ENCODE measurements around the gene RAB32.

GRCh38 chr6:146434276-146434826, 109.3 kb upstream of the RAB32 start:
- RRBS = no CpG with 5 or more reads among the region's 45 CpGs

- RRBS = 2% methylated on average over 40 of the region's 91 CpGs
These were observed at the start of gene RAB32 for GRCh38 chr6:146543410-146544167. Gene RAB32 (plus strand): TSS chr6:146543833.

DNA sequence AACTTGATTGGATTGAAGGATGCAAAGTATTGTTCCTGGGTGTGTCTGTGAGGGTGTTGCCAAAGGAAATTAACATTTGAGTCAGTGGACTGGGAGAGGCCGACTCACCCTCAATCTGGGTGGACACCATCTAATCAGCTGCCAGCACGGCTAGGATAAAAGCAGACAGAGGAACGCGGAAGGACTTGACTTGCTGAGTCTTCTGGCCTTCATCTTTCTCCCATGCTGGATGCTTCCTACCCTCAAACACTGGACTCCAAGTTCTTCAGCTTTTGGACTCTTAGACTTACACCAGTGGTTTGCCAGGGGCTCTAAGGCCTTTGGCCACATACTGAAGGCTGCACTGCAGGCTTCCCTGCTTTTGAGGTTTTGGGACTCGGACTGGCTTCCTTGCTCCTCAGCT, 256.0 kb downstream of the ADGB start:
- RRBS = no CpG with 5 or more reads among the region's 5 CpGs

DNA sequence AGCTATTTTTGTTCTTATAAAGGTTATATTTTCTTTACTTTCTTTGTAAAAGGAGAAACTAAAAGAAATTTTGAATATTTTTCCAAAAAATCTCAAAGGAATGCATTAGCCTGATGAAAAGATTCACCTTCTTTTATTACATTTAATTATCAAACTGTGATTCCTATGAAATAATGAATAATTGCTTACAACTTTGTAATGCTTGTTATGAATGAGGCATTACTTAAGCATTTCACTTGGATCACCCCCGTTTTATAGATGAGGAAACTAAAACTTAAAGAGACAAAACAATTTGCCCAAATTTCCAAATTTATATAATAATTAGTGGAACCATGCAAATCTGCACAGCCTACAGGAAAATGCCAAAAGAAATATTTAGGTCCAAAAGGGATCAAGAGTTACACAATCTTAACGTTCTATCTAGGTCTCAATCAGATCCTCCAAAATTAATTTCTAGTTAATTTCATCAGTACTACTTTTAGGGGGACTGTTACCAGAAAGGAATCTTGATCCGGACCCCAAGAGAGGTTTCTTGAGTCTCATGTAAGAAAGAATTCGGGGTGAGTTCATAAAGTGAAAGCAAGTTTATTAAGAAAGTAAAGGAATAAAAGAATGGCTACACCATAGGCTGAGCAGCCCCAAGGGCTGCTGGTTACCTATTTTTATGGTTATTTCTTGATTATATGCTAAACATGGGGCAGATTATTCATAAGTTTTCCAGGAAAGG, 288.0 kb downstream of the ADGB start:
- RRBS = no CpG with 5 or more reads among the region's 4 CpGs

GRCh38 chr6:146887690-146888089, 288.9 kb downstream of the ADGB start:
- RRBS = no CpG with 5 or more reads among the region's 3 CpGs

- RRBS = 2% methylated on average over 12 of the region's 26 CpGs
These were observed 209 bp downstream of the STXBP5 start for GRCh38 chr6:147204459-147204792.

GRCh38 chr6:147315172-147315843, 111.1 kb downstream of the STXBP5 start:
- RRBS = no CpG with 5 or more reads among the region's 4 CpGs

DNA sequence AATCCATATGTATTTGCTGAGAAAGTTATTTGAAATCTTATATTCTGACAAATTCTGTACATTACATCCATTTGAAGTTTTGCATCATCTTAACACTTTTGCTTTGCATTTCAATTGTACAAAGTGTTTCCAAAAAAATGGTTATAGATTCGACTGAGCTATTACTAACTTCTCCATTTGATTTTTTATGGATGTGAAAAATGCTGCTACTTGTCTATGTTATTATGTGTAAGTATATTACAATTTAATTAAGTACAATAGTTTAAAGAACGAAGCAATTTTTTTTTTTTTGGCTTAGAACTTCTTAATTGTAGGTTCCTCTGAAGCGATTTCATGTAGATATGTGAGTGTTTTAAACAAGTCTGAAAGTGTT, 121.0 kb upstream of the SAMD5 start:
- RRBS = no CpG with 5 or more reads among the region's 3 CpGs

- RRBS = 2% methylated on average over 11 of the region's 69 CpGs
These were observed 643 bp downstream of the SAMD5 start for GRCh38 chr6:147508979-147509686.

DNA sequence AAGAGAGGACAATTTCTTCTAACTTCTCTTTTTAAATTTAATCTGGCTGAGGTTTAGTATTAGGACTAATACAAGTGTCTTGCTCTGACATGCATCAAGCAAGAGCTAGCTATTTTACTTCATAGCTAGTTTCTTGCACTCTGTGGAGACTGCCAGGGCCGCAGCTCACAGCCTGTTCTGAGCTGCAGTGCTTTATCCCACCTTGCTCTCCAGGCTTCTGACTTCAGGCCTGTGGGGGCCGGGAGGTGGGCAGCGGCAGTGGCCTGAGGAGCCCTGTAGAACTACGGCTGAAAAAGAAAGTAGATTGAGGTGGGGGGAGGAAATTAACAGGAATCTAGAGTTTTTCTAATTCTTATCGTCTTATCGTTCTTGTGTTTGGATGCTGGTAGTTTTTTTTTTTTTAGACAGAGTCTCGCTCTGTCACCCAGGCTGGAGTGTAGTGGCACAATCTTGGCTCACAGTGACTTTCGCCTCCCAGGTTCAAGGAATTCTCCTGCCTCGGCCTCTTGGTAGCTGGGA, 56.6 kb downstream of the SAMD5 start:
- RRBS = no CpG with 5 or more reads among the region's 9 CpGs

- RRBS = no CpG with 5 or more reads among the region's 3 CpGs
These were observed 150.9 kb upstream of the SASH1 start for GRCh38 chr6:148191635-148192229.

DNA sequence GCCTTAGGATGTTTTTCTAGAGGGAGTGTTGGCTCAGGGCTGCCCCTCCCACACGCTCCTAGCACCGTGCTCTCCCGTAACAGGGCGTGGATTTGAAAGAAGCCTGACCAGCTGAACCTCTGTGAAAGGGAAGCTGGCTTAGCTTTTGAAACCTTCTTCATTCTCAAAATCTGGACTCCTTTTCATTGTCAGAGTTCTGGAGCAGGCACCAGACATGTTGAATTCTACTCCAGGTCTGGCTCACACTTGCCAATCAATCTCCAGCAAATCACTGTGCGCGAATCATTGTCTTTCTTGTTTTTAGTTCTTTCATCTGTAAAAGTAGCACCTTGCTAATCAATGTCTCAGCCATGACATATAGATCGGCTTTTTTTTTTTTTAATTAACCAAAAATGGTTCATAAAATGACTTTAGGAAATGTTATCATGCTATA, 103.3 kb upstream of the SASH1 start:
- RRBS = no CpG with 5 or more reads among the region's 7 CpGs

DNA sequence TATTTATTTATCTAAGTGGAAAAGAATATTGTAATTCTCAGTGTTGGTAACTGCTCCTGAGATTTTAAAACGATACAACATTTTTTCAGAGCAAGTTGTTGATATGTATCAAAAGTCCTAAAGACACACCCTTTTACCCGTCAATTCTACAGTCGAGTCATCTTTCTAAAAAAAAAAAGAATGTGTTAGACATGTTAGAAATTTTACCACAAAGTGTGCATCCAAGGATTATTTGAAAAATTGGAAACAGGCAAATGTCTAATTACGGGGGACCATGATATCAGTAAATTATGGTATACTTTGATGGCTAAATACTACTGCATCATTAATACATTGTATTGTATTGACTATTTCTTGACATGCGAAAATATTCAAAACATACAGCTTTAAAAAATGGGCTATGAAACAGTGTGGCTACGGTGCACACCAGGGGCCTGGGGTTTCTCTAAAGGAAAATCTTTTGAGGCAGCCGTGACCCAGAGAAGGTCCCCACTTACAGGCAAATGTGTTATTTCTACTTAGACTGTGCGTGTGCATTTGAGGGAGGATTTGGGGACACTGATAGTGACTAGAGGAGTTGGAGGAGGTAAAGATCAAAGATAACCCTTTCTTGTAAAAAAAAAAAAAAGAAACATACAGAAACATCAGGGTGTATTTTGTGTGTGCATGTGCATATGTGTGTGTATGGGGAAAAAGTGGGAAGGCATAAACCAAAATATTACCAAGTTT, 160.7 kb downstream of the SASH1 start:
- RRBS = no CpG with 5 or more reads among the region's 8 CpGs

DNA sequence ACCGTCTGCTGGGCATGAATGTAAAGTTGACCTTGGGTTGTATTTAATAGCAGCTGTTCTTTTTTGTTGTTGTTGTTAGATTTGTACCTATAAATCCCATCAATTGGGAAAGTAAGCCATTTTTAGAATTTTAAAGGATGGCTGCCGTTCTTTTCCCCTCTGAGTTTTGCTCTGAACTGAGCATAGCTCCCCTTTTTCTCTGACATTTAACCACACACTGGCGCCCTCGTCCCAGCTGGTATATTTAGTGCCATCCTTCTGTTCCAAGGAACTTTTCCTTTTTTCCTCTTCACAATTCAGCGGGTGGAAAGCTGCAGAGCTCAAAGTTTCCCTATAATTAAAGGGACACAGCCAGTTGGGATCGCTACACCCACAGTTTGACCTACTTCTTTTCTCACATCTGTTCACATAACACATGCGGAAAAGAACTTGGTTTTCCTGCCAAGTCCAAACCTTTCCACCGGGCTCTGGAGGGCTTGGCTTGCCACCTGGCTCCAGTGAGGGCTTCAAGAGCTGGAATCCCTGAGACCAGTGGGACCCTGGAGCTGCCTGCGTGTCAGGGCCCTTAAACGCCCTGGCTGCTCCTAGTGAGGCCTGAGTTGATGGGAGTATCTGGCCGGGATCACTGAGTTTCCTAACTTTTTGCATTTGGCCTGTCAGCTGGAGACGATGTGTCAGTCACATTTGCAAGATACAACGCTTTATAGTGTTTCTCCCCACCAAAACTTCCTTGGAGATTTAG, 175.9 kb downstream of the SASH1 start:
- RRBS = no CpG with 5 or more reads among the region's 13 CpGs

DNA sequence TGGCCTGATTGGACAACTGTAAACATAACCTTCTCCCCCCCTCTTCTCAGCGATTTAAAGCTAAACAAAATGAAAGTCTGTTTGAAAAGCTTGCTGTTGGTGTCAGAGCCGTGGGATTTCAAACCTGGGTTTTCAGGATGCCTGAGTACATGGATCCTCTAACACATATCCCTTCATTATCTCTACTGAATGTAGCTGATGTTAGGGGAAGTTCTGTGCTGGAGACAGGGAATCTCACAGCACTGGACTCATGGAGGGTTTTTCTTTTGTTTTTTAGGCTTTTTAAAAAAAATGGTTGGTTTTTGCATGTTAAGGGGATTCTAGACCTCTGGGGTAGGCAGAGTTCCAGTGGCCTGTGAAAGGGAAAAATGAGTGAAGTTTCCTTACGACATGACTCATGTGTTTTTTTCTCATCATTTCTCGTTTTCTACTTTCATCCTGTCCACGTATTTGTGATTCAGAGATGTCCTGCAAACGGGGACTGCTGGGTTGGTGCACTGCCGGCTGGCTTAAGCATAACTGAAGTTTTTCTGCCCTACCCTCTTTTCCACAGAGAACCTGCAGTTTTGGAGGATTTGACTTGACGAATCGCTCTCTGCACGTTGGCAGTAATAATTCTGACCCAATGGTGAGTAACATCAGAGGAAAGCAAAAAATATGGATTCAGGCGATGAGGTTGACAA, 182.2 kb downstream of the SASH1 start:
- RRBS = no CpG with 5 or more reads among the region's 11 CpGs

GRCh38 chr6:148603994-148604400, 142.8 kb upstream of the UST start:
- RRBS = no CpG with 5 or more reads among the region's 3 CpGs

- RRBS = no CpG with 5 or more reads among the region's 12 CpGs
These were observed 222.8 kb downstream of the UST start for GRCh38 chr6:148969462-148970177.

DNA sequence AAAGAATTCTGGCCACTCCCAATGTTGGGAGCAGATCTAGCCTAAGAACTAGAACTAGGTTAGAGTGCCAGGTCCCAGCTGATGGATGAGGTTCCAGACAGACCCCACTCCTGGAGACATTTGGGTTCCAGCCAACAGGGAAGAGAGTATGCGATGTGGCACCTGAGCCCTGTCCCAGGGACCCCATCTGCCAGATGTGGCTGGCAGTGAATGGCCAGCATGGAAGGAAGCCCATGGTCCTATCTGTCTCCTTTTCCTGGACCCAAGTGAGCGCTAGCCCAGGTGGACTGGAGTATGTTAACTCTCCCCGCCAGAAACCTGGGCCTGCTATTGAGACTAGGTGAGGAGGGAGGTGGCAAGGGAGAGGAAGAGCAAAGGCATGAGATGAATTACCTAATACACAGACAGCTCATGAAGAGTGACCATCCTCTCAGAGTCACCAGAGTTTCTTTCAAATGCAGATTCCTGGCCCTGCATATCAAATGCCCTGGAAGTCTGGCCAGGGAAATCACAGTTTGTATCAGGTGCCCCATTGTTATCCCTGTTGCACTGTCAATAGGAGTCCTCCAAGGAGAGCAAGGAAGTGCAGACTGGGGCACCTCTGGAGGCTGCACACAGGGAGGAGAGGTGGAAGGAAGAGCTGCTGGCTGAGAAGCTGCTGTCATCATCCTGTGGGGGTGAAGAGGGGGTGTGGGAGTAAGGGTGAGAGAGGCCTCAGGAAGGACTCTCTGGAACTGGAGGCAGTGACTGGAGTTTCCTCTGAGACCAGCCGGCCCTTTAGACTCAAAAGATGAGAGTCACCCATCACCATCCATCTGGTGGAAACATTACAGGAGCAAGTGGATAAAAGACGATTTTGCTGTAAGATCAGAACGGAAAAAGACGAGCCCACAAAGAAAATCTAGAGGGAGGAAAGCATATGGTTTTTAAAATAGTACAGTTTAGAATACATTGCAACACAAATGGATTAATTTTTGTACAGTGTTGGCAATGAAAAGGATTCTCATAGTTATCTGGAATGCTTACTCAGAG, 267.8 kb downstream of the UST start:
- RRBS = no CpG with 5 or more reads among the region's 7 CpGs

- RRBS = no CpG with 5 or more reads among the region's 18 CpGs
These were observed 243.9 kb upstream of the TAB2 start for GRCh38 chr6:149073424-149074278.

Data from aortic smooth muscle cell (primary cell).